Left lobe of liver (tissue), 1 donor: ENCODE data around the gene COBL.

DNA sequence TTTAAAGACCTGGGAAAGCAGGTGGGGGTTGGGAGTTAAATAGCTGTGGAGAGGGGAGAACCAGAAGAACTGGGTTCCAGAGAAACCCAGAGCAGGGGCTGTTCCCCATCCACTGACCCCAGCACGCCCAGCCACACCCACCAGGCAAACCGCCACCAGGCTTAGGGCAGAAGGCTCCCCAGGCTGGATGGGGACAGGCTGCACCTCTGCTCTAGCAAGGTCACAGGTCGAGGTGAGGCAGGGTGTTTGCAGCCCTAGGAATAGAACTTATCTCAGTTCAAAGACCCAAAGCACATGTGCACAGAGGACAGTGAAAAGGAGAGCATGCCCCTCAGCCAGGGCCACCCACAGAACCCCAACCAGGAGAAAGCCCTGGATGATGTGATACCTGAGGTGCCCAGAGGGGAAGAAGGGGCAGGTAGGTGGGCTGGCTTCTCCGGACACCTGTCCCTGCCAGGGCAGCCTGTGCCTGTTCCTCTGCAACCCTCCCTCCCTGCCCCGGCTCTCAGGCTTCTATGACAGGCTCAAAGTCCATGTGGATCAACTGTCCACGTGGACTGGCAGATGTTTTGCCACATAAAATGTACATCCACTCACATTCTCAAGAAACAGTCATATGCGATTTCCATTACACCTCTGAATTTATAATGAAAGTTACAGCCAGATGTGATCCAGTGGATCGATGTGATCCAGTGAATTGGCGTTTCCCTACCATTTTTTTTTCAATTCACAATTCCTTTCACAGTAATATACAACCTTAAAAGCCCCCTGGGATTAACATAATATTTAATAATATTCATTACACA, 51.2 kb downstream of the COBL start:
- PRO-cap = no peak

DNA sequence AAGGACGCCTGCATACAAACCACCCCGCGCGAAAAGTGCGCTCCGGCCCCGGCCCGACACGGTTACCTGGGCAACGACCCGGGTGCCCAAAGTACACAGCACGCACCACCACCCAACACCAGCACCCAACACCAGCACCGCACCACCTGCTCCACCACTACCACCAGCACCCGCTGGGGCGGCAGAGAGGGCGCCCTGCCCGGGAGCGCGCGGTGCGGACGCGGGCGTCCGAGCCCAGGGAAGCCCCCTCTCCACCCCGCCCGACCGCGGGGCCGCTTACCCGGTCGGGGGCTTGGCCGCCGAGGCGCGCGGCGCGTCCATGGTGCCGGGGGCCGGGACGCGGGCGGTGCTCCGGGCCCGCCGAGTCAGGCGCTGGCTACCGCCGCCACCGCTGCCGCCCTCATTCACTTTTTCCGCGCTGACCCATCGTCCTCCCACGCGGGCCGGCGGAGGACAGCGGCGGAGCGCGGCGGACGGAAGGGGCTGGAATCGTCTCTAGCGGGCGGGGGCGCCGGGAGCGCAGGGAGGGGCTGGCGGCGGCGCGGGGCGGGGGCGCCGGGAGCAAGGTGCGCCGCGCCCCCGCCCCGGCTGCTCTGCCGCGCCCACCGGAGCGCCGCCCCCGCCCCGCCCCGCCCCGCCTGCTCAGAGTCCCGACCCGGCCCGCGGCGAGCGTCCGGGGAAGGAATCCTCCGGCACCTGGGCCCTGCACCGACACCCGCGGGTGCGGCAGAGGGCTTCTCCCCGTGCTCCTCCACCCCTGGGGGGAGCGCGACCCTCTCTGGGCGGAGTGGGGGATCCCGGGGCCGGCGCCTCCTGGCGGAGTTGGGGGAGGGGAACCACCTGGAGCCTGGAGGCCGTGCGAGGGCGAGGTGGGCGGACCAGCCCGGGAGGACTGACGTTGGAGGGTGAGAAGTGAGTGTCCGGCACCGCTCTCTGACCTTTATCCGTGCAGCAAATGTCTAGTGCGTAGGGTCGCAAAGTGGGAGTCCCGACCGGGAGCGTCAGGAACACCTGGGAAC, at the start of gene COBL:
TSS of gene COBL (minus strand) at position 497 of the 1,019 bp plus-strand sequence.
- PRO-cap = bidirectional peak, plus-strand start at position 115 of the sequence, minus-strand start at position 64 of the sequence; bidirectional peak, plus-strand start at position 688 of the sequence, minus-strand start at position 497 of the sequence; bidirectional peak, plus-strand start at position 969 of the sequence, minus-strand start at position 935 of the sequence

GRCh38 chr7:54916133-54916532, 102.7 kb upstream of the EGFR start:
- PRO-cap = bidirectional peak, plus-strand start at chr7:54916483, minus-strand start at chr7:54916257

- PRO-cap = bidirectional peak, plus-strand start at chr7:55020836, minus-strand start at chr7:55020672; bidirectional peak, plus-strand start at chr7:55021012, minus-strand start at chr7:55020946
Measured at GRCh38 chr7:55020148-55021172, 1.6 kb downstream of the EGFR start.

GRCh38 chr7:55021610-55022339, 3.0 kb downstream of the EGFR start:
- PRO-cap = bidirectional peak, plus-strand start at chr7:55022007, minus-strand start at chr7:55021929; unidirectional peak, minus-strand start at chr7:55022122; bidirectional peak, plus-strand start at chr7:55022443, minus-strand start at chr7:55022282

GRCh38 chr7:55043531-55044148, 24.8 kb downstream of the EGFR start:
- PRO-cap = unidirectional peak, plus-strand start at chr7:55043867

GRCh38 chr7:55053515-55054745, 35.1 kb downstream of the EGFR start:
- PRO-cap = no peak

GRCh38 chr7:55071241-55071946, 52.6 kb downstream of the EGFR start:
- PRO-cap = no peak

- PRO-cap = no peak
Measured at GRCh38 chr7:55078430-55078758, 59.6 kb downstream of the EGFR start.

DNA sequence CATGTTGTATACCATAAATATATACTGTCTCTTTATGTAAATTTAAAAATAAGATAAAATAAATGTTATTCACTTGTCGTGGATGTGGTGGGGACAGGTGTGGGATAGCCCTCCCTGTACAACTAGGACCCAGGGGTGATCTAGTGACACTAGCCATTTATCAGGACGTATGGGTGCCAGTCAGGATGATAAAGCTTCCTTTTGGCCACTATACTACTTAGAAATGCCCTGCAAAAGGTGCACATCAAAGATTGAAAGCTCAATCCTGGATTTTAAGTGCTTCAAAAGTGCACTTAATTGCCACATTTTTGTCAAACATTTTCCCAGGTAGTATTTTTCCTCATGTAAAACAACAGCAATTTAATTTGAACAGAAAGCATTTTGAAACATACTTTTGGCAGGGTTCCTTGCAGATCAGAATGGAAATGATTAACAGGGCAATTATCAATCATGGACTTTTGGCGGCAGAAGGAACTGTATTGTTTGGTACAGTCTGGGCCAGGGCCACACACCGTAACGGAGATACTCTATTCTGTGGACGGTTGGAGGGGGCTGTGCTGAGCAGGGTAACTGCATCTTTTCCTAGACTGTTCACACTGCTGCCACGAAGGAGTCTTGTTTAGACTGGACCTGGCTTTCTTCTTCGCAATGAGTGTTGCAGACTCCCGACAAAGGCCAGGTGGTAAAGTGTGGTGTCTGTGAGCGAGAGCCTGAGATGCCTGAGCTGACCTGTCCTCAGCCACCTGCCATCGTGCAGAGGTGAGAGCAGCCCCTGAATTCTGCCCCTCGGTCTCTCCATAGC, 62.2 kb downstream of the EGFR start:
- PRO-cap = no peak

DNA sequence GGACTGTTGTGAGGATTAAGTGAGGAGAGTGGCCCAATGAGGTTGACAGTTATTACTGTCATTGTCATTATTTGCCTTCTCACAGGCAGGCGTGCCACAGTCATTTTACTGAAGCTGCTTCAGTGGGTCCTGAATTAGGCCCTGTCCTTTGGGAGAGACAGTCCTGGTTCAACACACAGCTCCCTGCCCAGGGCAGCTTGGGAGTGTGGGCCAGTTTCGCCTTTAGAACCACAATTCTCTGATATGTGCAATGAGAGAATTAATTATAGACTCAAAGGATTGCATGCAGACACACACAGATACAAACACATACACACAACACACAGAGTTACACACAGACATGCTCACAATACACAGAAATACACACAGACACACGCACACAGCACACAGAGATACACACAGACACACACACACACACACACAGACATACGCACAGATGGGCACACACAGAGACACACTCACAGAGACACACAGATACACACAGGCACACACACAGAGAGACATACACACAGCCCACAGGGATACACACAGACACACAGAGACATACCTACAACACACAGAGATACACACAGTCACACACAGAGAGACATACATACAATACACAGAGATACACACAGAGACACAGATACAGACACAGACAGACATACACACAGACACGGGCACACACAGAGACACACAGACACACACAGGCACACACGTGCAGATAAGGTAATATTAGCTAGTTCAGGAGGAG, 76.7 kb downstream of the EGFR start:
- PRO-cap = no peak

GRCh38 chr7:55132387-55132811, 113.6 kb downstream of the EGFR start:
- PRO-cap = no peak

GRCh38 chr7:55255518-55256256, 109.5 kb upstream of the LANCL2 start:
- PRO-cap = no peak

- PRO-cap = no peak
Measured at GRCh38 chr7:55427792-55428683, 62.9 kb downstream of the LANCL2 start.

GRCh38 chr7:55464645-55465531, 99.8 kb downstream of the LANCL2 start:
- PRO-cap = no peak

GRCh38 chr7:55520487-55521293, 51.6 kb downstream of the VOPP1 start:
- PRO-cap = no peak

GRCh38 chr7:56074041-56074712, 10.1 kb downstream of the SUMF2 start:
- PRO-cap = no peak

DNA sequence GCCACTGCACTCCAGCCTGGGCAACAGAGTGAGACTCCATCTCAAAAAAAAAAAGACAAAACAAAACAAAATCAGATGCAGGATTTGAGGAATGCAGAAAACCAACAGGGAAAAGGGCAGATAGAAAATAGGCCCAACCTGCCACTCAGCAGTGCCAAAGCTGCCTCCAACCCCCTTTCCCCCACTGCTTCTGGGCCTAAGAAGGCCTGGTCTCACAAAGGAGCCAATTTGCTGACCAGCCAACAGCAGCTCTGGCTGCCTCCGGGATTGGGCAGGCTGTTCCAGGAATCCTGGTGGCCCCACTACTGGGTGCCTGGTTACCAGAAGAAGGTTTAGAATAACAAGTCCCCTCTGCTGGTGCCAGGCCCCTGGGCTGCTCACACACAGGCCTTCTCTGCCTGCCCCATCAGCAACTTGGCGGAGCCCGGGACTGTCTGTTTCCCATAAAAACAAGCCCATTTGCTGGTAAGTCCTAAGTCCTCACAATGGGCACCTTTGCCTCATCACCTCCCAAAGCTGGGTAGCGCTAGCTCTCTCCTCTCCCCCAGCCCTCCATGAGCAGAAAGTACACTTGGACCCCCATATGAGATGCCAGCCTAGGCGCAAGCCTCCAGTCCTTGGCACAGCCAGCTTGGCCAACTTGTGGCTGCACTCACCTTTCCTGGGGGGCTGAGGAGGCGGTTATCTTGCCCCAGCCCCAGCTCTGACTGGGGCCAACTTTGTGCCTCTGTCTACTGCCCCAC, 1.1 kb downstream of the PHKG1 start:
- PRO-cap = no peak

GRCh38 chr7:56175022-56175445, 58.8 kb upstream of the NUPR2 start:
- PRO-cap = bidirectional peak, plus-strand start at chr7:56175304, minus-strand start at chr7:56175117

DNA sequence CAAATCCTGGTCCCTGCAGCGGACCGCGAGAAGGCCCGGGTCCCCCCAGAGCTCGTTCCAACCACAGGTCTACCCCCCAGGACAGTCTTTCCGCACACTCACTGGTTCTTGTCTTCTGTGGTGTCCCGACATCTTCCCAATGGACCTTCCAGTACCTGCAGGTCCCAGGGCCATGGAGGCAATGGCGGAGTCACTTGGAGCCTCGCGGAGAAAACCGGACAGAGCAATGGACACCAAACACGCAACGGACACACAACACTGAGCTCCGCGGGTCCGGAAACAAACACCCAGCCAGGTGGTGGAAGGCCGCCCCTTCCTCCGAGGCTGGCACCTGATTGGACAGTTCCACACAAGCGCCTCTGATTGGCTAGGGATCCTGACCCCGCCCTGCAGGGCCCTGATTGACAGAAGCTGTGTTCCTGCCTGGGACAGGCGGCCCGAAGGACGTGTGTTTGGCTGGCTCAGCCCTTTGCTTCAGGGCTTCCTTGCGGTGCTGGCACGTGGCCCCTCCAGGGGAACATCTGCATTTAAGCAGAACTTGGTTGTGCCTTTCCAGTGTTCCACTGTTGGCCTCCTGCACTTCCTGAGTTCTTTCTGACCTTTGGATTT, 332.0 kb upstream of the NUPR2 start:
- PRO-cap = no peak